A172 (cell line): ENCODE measurements around the genes PERM1, SDF4 and TAS1R3.

DNA sequence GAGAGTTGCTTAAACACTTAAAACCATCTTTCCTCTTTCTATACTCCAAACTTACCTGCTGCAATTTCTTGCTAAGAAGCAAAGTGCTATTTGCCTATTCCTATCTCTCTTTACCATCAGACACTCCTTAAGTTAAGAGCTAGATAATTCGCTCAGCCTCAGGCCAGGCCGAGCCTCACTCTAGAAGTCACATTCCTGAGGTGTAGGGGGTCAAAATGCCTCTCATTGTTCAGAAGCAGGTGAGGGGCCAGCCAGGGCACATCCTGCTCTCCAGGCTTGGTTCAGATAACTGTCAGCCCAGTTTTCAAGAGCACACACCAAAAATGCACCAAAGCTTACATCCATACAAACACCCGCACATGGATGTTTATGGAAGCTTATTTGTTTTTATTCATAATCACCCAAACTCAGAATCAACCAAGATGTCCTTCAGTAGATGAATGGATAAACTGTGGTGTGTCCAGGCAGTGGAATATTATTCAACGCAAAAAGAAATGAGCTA is 78.0 kb upstream of the SAMD11 start:
- RAMPAGE, long total RNA, result no peak

- RAMPAGE, long total RNA, result no peak
These were observed 76.8 kb upstream of the SAMD11 start for GRCh38 chr1:846918-847380.

DNA sequence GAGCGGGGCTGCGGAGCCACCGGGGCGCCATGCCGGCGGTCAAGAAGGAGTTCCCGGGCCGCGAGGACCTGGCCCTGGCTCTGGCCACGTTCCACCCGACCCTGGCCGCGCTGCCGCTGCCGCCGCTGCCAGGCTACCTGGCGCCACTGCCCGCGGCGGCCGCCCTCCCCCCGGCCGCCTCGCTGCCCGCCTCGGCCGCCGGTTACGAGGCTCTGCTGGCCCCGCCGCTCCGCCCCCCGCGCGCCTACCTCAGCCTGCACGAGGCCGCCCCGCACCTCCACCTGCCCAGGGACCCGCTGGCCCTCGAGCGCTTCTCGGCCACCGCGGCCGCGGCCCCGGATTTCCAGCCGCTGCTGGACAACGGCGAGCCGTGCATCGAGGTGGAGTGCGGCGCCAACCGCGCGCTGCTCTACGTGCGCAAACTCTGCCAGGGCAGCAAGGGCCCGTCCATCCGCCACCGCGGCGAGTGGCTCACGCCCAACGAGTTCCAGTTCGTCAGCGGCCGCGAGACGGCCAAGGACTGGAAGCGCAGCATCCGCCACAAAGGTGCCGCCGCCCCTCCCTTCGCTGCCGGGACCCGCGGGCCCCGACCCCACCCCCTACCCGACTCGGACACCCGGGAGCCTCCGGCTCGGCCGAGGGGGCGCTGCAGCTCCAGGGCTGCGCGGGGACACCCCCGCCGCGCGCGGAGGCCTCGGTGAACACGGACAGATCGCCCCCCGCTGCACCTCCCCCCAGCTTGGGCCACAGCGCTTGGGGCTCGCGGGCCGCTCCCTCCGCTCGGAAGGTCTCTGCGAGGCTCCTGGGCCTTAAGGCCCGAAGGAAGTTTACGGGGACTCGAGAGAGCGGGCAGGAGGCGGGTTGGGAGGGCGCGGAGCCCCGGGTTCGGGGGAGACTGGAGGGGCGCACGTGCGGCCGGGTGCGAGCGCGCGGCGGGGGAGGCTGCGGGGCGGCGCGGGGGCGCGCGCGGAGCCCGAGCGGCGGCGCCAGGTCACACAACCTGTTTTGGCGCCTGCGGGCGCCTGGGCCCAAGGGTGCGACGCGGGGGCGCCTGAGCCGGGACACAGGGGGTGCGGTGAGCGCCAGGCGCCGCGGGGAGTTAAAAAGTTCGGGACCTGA is 1.0 kb downstream of the SAMD11 start:
- RAMPAGE, long total RNA, result no peak

DNA sequence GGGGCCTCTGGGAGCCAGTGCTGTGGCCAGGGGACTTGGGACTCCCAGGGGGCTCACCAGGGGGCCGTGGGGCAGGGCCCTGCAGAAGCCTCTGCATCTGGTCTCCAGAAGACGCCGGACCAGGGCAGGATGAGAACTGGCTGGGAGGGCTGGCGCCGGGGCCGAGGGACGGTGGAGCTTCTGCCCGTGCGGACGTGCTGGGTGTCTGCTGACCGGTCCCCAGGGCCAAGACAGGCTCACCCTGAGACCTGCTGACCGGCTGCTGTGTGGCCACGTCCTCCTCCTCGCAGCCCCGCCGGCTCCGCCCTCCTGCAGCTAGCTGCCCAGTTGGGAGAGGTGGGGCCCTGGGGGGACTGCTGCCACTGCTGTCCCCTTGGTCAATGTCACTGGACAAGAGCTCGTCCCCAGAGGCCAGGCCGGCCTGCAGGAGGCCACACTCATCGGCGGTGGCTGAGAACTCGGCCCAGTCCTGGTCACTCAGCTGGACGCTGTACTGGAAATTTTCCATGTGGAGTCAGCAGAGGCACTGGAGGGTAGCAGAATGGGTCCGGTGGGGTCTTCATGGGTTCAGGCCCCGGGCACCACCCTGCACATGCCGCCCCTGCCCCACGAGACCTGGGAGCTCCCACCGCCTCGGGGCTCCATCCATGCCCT is 1.2 kb downstream of the PERM1 start:
- RAMPAGE, long total RNA, result no peak

DNA sequence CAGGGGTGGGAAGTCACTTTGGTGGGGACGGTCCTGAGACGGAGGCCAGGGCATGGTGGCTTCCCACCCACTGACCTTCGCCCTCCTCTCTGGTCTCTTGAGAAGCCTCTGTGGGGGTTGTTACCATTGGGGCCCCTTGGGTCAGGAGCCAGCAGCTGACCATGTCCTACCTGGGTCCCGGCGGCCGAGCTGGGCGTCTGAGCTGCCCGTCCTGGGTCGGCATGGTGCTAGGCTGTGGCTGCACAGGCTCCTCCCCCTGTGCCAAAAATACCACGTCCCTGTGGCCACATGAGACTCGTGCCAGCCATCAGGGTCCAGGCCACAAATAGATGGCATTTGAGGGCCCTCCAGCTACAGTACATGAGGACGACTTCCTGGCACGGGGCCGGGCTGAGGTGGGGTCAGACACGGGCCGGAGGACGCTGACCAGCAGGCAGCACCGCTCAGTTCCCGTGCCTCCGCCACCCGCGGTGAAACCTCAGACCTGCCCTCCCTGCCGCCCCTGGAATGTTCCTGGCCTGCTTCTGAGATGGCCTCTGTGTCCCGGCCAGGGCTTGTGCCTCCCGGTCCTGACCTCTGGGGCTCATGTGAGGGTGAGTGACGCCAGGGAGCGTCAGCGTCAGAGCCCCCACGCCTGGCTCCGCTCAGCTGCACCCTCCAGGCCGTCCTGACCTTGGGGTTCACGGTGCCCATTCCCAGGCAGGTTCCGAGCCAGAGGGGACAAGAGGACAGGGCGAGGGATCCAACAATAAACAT is at the start of gene PERM1:
Gene PERM1 (minus strand): TSS at position 199 of the 756 bp plus-strand sequence.
- RAMPAGE, long total RNA, result no peak

DNA sequence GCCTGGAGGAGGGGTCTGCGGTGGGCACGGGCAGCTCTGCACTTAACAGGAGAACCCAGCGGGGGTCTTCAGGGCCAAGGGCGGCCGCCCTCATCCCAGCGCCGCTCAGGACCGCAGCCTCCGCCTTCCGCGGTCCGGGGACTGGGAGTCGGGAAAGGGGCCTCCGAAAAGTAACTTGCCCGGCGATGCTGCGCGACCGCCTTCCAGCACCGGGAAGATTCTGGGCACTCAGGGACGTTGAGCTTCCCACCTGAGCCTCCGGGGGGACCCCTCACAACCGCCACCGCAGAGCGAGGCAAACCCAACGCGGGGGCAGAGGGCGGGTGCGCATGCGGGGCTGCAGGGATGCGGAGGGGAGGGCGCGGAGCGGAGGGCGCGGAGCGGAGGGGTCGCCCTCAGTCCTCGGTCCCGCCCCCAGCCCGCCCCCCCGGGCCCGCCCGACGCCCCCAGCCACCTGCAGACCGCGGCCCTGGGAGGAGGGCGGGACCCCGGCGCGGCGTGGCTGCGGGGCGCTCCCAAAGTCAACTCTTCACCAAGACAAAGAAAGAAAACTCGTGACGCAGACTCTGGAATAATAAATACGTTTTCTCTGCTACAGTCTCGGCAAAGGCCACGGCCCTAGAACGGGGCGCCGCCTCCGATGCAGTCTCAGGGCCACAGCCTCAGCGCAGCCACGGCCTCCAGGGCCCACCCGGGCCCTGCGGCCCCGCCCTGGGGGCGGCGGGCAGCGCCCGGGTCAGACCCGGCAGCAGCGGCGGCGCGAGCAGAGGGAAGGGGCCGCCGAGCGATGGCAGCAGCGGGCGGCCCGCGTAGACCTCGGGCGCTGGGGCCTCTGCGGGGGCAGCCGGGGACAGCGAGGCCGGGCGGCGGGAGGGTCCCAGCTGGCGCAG is 1.3 kb downstream of the HES4 start:
- RAMPAGE, long total RNA, result no peak

DNA sequence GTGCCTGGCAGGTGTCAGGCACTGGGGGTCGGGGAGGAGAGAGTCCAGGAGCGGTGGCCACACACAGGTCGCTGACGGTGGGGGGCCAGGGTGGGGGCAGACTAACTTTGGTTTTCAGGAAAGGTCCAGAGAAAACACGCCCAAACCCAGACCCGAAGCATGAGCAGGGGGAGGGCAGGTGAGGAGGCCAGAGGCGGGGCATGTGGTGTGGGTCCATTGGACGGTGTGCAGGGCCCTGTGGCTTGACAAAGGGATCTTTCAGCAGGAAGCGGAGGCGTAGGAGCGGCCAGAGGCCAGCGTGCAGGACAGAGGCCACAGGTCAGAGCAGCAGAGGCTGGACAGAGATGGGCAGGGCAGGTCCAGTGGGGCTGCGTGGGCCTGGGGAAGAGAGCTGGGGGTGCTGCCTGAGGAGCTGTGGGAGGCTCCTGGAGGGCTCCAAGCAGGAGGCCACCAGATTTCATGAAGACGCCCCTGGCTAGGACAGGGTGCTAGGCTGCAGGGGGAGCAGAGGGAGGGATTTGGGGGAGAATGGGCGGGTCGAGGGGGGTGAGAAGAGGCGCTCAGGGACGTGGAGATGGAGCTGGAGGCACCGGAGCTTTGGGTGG is 15.8 kb downstream of the RNF223 start:
- RAMPAGE, long total RNA, result no peak

- RAMPAGE, long total RNA, result no peak
These were observed 5.5 kb downstream of the RNF223 start for GRCh38 chr1:1068578-1069078.

DNA sequence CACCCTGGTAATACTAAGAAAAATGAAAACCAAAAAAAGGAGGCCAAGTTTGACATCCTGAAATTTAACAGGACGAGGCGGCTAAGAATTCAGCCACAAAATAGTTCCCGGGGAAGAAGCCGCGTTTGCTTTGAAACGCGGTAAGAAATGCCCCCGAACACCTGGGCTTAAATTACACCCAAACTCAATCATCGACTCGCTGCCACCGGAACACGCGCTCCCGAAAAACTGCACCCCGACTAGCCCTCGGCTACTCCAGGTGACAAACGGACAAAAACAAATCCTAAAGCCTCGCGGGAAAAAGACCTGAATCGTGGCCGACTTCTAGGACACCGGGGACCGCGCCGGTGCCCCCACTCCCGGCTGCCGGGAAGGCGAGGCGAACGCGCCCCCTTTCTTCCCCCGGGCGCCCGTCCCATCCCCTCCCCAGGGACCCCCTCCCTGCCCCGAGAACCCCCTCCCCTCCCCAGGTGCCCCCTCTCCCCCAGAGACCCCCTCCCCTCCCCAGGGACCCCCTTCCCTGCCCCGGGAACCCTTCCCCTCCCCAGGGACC is 750 bp downstream of the C1orf159 start:
- RAMPAGE, long total RNA, result no peak

DNA sequence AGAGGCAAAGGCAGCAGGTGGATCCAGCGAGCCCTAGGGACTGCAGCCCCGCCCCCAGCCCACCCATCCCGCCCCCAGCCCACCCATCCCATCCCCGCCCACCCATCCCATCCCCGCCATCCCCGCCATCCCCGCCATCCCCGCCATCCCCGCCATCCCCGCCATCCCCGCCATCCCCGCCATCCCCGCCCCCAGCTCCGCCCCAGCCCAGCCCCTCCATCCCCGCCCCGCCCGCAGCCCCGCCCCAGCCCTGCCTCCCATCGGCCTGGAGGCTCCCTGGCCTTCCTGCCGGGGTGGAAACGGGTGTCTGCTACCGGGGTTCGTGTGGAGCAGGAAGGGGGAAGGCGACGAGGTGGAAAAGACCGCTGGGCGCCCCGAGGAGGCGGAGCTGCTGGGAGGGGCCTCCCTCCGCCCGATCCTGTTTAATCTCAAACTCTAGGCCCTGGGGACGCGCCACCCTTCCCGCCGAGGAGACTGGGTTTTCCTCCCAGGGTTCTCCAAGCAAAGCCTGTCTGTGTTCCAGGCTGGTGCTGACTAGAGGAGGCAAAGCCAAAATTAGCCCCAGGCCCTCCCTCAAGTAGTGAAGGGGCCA is 16.3 kb upstream of the TTLL10 start:
- RAMPAGE, long total RNA, result no peak

GRCh38 chr1:1222256-1222983 is 8.5 kb upstream of the TNFRSF4 start:
- RAMPAGE, long total RNA, result no peak

- RAMPAGE, long total RNA, result start-site peak on the minus strand at chr1:1231975-1231990, 54 and 49 reads in 2 replicates
These were observed at the start of gene SDF4 for GRCh38 chr1:1231077-1232099. TSS of gene SDF4 (minus strand) at chr1:1232001.

DNA sequence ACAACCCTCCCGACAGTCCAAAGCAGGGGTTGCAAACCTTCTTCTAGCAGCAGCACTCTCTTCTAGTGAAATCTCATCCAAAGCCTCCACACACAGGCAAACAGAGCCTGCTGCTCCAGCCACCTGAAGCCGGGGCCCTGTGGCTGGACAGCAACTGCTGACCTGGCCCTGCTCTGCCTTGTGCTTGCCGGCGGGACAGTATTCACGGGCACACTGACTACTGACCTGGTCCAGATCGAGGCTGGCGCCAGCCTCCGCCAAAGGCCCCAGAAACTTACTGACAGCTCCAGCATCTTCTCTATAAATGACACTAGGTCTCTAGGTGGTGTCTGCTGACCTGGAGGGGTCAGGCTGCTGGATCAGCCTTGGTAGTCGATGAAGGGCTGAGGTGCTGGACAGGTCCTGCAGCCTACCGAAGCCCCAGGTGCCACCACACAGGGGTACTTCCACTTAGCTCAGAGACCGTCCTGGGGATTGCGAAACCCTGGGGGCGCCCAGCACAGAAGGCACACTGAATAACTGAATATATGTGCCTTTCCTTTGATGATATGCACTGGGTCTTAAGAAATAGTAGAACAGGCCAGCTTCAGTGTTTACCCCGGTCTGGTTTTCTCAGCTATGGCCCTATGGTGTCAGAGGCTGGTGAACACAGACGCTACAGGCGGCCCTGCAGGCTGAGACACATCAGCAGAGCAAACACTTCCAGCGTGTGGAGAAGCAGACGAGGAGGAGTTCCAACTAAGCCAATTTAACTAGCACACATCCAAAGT is 11.0 kb downstream of the UBE2J2 start:
- RAMPAGE, long total RNA, result no peak

DNA sequence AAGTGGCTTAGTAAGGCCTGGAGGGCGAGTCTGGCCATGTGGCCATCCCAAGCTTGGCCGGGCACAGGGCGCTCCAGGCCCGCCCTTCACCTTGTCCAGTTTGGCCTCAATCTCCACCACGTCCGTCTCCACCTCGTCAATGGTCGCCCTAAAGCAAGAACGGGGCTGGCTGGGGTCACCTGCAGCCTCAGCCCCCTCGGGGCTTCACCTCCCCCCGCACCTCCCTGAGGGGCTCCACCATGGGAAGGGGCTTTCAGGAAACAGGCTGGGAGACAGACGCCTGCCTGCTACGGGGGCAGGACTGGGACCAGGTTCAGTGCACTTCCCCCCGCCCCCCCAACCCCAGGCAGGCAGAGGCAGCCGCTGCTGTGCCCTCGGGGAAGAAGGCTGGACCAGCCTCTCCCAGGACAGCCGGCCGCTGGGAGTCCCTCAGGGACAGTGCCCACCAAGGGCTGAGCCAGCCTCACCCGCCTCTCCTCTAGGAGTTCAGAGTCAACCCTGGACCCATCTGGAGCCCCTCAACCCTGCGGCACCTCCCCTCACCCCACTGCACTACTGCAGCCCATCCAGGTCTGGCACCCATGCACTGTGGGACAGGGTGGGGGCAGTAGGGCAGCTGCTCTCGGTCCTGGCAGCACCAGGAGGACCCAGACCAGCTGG is 3.6 kb downstream of the ACAP3 start:
- RAMPAGE, long total RNA, result no peak

- RAMPAGE, long total RNA, result no peak
These were observed at the start of gene TAS1R3 for GRCh38 chr1:1331072-1331669. TSS of gene TAS1R3 (plus strand) at chr1:1331280.

DNA sequence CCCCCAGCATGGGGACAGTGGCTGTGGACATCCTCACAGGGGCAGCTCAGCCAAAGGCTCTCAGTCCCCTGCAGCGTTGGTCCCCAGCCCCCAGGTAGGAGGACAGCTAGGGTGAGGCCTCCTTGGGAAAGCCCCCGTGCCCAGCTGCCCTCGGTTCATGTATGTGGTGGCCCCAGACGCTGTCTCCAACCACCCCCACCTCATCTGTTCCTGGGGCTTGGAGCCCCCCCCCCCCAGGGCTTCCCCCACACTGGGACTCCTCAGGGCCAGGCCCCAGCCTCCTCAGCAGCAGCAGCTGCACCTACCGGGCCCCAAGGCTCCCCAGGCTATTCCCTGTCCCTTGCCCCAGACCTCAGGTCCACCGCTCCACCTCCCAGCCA is 6.2 kb downstream of the DVL1 start:
- RAMPAGE, long total RNA, result no peak

- RAMPAGE, long total RNA, result no peak
These were observed 2.6 kb downstream of the VWA1 start for GRCh38 chr1:1438015-1438624.

GRCh38 chr1:1554269-1555248 is 14.1 kb upstream of the TMEM240 start:
- RAMPAGE, long total RNA, result no peak

DNA sequence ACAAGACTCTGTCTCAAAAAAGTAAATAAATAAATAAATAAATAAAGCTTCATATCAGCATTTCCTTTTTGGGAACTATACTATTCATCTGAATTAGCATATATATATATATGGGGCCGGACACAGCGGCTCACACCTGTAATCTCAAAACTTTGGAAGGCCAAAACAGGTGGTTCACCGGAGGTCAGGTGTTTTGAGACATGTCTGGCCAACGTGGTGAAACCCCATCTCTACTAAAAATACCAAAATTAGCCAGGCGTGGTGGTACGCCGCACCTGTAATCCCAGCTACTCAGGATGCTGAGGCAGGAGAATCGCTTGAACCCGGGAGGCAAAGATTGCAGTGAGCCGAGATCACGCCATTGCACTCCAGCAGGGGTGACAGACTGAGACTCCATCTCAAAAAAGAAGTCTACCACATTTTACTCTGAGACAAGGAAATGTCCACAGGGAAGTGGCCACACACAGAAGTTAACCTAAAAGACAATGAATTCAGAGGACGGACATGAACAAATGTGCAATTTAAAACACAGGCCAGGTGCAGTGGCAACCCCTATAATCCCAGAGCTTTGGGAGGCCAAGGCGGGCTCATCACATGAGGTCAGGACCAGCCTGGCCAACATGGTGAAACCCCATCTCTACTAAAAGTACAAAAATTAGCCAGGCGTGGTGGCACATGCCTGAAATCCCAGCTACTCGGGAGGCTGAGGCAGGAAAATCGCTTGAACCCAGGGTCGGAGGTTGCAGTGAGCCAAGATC is 17.1 kb downstream of the SSU72 start:
- RAMPAGE, long total RNA, result no peak

- RAMPAGE, long total RNA, result no peak
These were observed 12.2 kb downstream of the CDK11B start for GRCh38 chr1:1646512-1647015.